Cerebral cortex (tissue), 2 donors: ENCODE results near the gene MEP1A.

DNA sequence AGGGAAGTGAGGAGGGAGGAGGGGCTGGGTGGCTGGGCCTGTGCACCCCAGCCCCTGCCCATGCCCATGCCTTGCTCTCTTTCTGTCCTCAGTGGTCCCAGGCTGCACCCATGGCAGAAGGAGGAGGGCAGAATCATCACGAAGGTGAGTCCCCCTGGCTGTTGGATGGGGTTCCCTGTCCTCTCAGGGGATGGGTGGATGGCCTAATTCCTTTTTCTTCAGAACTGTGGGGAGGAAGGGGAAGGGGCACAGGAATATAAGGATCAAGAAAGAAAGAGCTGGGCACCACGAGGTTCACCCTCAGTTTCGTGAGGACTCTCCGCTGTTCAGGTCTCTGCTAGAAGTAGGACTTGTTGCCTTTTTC lies 4.2 kb downstream of the VEGFA start:
- PRO-cap, 2 experiments, result no peak in any of the 2 experiments

- PRO-cap, 2 experiments, result no peak in any of the 2 experiments
Observed at GRCh38 chr6:43776028-43776964, 6.3 kb downstream of the VEGFA start.

- PRO-cap, 2 experiments, result no peak in any of the 2 experiments
Observed at GRCh38 chr6:43777776-43778739, 8.0 kb downstream of the VEGFA start.

GRCh38 chr6:43805658-43806344 lies 35.8 kb downstream of the VEGFA start:
- PRO-cap, 2 experiments, result no peak in any of the 2 experiments

GRCh38 chr6:43872135-43872334 lies 102.0 kb downstream of the VEGFA start:
- PRO-cap, 2 experiments, result no peak in any of the 2 experiments

- PRO-cap, 2 experiments, result no peak in any of the 2 experiments
Observed at GRCh38 chr6:43970863-43971953, 156.0 kb downstream of the MRPL14 start.

DNA sequence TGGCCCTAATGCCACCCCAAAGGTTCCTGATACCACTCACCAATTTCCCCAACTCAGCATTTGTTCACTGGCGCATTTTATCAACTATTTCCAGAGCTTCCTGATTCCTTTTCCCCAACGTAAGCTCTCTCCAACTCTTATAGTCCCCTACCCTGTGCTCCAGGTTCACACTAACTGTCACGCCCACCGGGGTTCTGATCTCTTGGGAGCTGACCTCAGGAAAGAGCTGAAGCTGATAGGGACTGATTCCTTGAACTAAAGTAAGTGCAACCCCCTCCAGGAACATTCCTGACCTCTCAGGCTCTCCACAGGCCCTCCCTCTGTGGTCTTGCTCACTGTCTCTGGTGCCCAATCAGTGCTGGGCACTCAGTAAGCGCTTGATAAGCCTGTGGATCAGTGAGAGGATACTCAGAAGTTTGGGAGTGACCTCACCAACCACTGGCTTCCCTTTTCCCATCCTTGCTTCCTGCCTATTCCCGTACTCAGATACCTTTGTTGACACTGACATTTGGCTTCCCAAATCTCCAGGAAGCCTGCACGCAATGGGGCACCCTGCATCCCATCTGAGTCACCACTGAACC lies 73.2 kb downstream of the MRPL14 start:
- PRO-cap, 2 experiments, result no peak in any of the 2 experiments

DNA sequence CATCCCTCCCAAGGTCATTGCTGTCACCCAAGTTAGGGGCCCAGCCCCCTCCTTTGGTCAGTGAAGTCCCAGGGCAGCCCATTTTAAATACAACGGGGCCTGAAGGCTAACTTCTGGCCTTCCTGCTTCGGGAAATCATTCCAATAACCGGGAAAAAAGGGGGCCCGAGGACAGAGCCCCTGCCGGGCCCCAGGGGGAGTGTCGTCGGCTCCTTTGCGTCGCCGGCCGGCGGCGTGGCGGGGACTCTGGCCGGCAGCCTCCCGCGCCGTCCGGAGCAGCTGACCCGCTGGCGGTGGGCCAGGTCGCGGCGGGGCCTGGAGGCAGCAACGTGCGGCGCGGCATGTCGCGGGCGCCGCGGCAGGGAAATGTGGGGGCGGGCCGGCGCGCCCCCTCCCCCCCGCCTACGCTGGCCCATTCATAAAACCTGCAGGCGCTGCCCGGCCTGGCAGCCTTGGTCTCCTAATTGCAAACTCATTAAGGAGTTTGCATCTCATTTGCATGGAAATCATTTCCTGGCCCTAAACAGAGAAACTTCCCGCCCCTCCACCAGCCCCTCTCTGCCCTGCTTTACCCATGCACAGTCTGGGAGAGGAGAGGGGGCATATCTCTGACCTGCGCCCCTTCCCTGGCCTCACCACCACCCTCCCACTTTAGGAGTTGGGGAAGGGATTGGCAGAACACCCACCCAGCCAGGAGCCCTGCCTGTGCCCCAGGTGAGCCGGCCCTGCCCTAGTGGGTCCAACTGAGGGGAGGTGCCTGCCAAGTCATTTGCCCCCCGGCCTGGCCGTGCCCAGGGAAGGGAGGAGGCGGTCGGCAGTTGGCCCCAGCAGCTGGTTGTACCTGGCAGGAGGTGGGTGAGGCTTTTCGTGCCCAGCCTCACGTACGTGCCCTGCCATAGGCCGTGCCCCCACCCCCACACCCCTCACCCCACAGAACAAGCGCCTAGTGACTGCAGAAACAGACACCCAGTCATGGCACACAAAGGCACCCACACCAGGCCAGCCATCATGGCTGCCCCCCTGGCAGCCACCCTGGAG lies 50.6 kb downstream of the MRPL14 start:
- PRO-cap, 2 experiments, result no peak in any of the 2 experiments

GRCh38 chr6:44260363-44261040 lies 3.2 kb upstream of the SLC35B2 start:
- PRO-cap, 2 experiments, result no peak in any of the 2 experiments

DNA sequence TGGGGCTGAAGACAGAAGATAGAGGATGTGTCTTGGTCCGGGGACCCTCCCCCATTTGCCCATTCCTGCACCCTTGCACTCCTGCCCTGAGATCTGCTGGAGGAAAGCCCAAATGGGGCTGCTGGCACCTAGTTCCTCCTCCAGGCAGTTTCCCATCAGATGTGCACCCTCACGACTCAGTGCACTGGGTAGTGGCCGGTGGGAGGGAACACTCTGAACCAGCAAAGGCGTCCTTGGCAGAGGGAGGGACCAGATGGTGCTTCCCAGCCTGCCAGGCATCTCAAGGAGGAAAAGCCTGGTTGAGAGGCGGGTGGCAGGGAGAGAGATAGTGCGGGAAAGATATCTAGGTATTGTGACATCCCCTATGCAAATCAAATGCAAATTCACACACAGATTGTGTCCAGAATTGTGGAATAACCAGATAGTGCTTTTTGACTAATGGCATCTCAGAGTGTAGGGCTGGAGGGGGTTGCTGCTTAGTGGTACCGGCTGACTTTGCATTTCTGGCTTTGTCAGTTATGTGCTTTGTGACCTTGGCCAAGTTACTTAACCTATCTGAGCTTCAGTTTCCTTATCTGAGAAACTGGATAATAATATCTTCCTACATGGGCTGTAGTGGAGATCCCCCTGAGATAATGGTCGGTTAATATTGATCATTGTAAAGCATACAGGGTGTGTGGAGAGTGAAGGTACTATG lies 7.6 kb downstream of the TCTE1 start:
- PRO-cap, 2 experiments, result peak in 1 of 2 experiments; most common plus-strand start position 184 of the sequence (in 1)

- PRO-cap, 2 experiments, result no peak in any of the 2 experiments
Observed at GRCh38 chr6:44311869-44312335, 1.2 kb downstream of the AARS2 start.

DNA sequence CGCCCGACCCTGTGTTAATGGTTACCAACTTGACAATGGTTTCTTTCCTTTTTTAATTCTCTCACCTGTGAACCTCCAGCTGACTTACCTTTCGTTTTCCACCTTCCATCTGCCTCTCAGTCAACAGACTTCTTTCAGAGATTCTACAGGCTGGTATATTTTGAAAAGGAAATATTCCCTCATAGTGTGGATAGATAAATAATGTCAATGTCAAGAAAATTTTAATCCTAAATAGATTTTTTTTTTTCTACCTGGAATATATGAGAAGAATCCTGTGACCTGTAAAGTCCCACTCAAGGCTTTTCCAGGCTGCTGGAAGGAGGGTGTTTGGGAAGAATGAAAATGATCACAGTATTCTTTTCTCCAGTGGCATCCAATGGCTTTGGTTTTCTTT lies 317.5 kb downstream of the CDC5L start:
- PRO-cap, 2 experiments, result no peak in any of the 2 experiments

GRCh38 chr6:45326261-45327339 lies 1.5 kb upstream of the RUNX2 start:
- PRO-cap, 2 experiments, result no peak in any of the 2 experiments

DNA sequence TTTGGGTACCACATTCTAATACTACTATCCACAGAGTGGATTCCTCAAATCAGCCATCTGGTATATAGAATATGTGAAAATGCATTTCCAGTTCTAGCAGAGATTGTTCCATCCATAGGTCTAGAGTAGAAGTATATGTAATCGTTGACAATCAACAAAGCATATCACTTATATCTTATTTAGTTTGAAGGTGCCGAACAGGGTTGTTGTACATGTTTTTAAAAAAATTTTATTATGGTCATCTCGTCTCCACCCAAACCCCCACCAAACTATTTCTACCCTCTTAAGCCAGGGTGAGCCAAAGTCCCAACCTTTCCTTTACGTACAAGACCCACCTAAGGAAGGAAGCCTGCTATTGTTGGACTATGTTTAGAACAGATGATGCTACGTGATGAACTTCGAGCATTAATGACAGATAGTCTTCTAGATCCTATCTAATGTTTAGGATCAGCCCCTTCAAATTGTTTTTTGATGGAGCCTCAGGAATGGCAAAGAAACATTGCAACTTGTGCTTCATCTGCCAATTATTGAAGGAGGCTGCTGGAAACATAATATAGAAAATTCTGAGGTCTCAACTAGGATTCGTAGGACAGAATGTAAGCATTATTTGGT lies 44.4 kb downstream of the CLIC5 start:
- PRO-cap, 2 experiments, result no peak in any of the 2 experiments

GRCh38 chr6:45988577-45989095 lies 27.0 kb downstream of the CLIC5 start:
- PRO-cap, 2 experiments, result no peak in any of the 2 experiments

DNA sequence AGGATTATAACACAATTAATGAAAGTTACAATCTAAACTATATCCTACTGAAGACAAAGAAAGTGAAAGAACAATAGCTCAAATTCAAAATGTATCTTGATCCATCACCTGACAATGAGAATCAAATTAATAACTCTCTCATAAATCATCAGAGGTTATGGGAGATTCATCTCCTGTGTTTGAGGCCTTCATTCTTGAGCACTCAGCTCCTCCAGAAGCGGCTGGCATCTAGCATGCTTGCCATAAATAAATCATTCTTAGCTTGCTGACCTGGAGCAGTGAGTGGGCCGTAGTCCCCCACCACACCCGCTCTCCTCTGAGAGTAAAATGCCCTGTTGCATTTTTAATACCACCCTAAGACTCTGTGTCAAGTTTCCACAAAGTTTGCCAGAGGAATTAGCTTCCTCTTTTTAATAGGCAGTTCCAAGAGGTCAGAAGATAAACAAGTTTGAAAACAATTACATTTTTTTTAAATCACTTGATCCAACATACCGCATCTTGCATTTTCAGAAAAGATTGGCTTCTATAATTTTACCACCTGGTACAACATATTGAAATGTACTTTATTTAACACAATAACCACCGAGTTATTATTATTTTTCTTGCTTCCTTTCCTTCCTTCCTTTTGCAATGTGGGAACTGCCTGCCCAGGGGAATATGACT lies 29.2 kb upstream of the CLIC5 start:
- PRO-cap, 2 experiments, result no peak in any of the 2 experiments

GRCh38 chr6:46054405-46054905 lies 38.8 kb upstream of the CLIC5 start:
- PRO-cap, 2 experiments, result no peak in any of the 2 experiments

GRCh38 chr6:46098545-46099135 lies 31.1 kb upstream of the ENPP4 start:
- PRO-cap, 2 experiments, result peak in 1 of 2 experiments; most common plus-strand start chr6:46098949 (in 1); most common minus-strand start chr6:46098855 (in 1)

DNA sequence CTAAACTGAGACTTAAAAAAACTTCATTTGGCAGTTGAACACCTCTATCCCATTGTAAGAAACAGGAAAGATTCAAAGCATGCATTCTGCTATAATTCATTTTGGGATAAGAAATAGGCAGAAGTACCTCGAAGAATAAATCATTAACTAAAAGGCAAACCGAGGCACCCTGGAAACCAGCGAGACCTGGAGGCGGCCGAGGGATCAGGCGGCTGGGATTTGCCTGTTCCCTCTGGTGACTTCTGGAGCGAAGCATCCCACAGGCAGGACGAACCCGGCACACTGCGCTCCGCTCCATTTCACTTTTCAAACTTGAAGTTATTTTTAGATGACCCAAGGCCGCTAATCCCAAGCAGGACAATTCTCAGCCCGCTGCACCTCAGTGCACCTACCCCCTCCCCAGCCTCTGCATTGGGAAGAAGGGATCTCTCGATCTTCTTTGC lies 920 bp downstream of the RCAN2 start:
- PRO-cap, 2 experiments, result no peak in any of the 2 experiments

GRCh38 chr6:46793193-46793653 lies at the start of gene MEP1A:
Gene MEP1A, plus strand, starts transcription at chr6:46793389.
- PRO-cap, 2 experiments, result no peak in any of the 2 experiments